Measurements from ENCODE around the gene TSPAN33.

DNA sequence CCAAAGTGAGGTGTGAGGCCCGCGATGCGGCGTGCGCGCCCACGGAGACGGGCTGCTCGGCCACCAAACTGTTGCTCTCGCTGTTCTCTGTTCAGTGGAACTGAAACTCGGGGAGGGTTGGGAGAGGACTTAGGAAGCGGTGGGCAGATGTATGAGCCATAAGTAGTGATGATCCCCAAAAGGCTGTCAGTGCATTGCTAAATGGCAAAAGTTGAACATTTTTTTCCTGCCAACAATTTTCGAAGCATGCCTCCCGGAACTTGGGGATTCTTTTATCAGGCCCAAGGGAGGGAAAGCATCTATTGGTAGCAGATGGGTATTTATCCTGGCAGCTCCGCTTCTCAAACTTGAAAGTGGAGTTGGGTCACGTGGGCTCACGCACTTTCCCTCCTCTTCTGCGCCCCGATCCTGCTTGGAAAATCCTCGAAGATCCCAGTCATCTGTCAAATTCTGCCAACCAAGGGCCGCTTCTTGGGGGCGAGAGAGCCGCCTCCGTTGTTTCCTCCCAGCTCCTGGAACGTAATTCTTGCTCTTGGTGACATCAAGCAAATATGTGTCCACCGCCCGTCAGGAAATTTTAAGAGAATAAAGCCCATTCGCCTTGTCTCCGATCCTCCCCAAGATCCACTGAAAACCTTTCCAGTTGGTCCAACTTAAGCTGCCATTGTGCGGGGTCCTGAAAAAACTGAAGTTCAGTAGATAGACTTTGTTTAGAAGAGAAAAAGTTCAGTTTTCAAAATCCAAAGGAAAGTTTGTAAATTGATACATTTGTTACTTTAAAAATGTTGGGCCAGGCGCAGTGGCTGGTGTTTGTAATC lies 673 bp upstream of the ZNF800 start:
- PRO-cap = no peak
- RAMPAGE, long total RNA = no peak
- RRBS = no CpG with 5 or more reads among the region's 31 CpGs

DNA sequence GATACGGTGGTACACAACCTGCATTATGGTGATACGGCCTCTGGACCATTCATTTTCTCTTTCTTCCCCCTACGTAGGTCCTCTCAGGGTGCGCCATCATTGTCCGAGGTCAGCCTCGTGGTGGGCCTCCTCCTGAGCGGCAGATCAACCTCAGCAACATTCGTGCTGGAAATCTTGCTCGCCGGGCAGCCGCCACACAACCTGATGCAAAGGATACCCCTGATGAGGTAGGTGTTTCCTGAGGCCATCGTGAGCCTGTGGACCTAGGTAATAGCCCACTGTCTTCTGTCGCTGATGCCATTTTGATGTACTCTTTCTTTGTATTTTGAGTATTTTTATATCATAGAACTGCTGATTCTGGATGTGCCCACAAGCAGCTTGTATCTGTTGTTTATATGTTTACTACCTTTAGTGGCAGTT lies 34.6 kb downstream of the SND1 start:
- PRO-cap = no peak
- RAMPAGE, long total RNA = no peak
- RRBS = no CpG with 5 or more reads among the region's 13 CpGs

- PRO-cap = no peak
- RAMPAGE, long total RNA = no peak
- RRBS = no CpG with 5 or more reads among the region's 5 CpGs
These were observed 50.3 kb downstream of the SND1 start for GRCh38 chr7:127702369-127702655.

- PRO-cap = no peak
- RAMPAGE, long total RNA = no peak
- RRBS = no CpG with 5 or more reads among the region's 5 CpGs
These were observed 53.6 kb downstream of the LRRC4 start for GRCh38 chr7:127977305-127978391.

- PRO-cap = no peak
- RAMPAGE, long total RNA = no peak
- RRBS = 3% methylated on average over 1 of the region's 25 CpGs
These were observed 72.4 kb upstream of the LEP start for GRCh38 chr7:128168538-128169270.

GRCh38 chr7:128264994-128265342 lies 23.9 kb downstream of the LEP start:
- PRO-cap = no peak
- RAMPAGE, long total RNA = no peak
- RRBS = no CpG with 5 or more reads among the region's 3 CpGs

GRCh38 chr7:128361493-128362554 lies 18.1 kb upstream of the RBM28 start:
- PRO-cap = no peak
- RAMPAGE, long total RNA = no peak
- RRBS = 2% methylated on average over 37 of the region's 84 CpGs

DNA sequence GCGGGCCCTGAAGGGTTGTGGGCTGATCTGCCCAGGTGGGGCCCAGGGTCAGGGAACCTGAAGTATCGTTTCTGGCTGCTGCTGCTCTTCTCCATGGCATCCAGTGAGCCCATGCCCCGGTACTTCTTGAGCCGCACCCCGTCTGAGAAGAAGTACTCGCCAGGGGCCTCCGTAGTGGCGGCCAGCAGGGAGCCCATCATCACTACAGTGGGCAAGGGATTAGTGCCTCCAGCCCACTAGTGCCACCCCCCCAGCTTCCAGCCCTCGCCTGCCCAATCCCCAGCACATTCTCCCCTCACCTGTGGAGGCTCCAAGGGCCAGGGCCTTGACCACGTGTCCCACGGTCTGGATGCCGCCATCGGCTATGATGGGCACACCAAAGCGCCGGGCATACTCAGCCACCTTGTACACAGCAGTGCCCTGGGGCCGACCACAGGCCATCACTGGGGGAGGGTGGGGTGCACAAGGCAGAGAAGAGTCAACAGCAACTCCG lies 14.9 kb downstream of the IMPDH1 start:
- PRO-cap = no peak
- RAMPAGE, long total RNA = no peak
- RRBS = 66% methylated on average over 1 of the region's 17 CpGs

DNA sequence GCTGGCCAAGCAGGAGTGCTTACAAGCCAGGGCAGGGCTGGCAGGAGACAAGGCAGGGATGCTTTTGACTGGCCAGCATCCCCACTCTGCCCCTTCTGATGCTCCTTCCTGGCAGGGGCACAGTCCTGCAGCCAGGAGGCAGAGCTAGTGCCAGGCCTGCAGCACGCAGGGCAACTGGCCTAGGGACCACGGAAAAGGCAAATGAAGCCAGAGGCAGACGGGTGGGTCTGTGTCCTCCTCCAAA lies 4.9 kb downstream of the IMPDH1 start:
- PRO-cap = no peak
- RAMPAGE, long total RNA = no peak
- RRBS = no CpG with 5 or more reads among the region's 3 CpGs

DNA sequence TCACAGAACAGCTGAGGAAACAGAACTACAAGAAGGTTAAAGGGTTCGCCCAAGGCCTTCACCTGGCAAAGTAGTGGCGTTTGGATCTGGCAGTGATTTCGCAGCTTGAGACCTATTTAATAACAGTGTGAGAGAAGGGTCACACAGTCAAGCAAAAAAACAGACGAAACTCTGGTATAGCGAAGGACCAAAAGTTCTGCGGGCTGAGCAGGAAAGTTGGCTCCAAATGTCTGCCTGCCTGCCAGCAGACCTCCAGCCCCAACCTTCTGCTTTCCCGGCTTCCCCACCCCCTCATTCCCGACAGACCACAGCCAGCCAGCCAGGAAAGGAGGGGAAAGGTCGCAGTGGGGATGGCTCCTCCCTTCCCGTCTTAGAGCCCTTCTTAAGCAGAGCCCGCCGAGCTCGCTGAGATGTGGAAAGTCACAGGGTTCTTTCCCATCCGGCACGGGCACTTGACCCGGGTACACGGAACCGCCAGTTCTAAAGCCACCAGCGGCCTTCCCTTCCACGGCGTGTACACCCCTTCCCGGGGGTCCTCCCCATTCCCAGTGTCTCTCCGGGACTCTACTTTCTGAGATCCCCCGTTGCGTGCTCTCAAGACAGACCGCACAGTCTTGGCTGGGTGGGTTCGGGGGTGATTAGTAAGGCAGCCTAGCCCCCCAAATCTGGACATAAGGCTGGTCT lies 1.3 kb upstream of the HILPDA start:
- PRO-cap = bidirectional peak, plus-strand start at position 389 of the sequence, minus-strand start at position 264 of the sequence
- RAMPAGE, long total RNA = no peak
- RRBS = 47% methylated on average over 7 of the region's 27 CpGs

- PRO-cap = no peak
- RAMPAGE, long total RNA = no peak
- RRBS = no CpG with 5 or more reads among the region's 14 CpGs
These were observed 695 bp downstream of the METTL2B start for GRCh38 chr7:128477183-128477702.

DNA sequence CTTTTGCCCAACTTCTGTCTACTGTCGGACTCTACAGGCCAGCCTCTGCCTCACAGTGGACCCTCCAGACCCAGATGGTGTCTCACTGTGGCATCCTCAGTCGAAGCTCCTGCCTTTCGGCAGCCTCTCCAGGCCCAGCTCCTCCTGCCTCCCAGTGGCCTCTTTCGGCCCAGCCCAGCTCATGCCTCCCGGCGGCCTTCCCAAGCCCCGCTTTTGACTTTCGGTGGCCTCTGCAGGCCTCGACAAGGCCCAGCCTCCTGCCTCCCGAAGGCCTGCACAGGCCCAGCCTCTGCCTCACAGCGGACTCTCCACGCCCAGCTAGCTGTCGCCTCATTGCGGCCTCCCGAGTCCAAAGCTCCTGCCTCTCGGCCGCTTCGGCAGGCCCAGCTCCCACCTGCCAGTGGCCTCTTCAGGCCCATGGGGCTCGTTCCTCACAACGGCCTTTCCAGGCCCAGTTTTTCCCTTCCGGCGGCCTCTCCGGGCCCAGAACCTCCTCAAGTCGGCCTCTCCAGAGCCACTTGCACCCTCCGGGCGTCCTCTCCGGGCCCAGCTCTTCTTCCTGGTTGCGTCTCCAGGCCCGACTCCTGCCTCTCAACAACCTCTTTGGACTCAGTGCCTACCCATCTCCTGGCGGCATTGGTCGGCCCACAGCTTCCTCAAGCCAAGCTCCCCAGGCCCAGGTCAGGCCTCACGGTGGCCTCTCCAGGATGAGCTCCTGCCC lies 19.5 kb upstream of the GARIN1A start:
- PRO-cap = no peak
- RAMPAGE, long total RNA = no peak
- RRBS = no CpG with 5 or more reads among the region's 32 CpGs

DNA sequence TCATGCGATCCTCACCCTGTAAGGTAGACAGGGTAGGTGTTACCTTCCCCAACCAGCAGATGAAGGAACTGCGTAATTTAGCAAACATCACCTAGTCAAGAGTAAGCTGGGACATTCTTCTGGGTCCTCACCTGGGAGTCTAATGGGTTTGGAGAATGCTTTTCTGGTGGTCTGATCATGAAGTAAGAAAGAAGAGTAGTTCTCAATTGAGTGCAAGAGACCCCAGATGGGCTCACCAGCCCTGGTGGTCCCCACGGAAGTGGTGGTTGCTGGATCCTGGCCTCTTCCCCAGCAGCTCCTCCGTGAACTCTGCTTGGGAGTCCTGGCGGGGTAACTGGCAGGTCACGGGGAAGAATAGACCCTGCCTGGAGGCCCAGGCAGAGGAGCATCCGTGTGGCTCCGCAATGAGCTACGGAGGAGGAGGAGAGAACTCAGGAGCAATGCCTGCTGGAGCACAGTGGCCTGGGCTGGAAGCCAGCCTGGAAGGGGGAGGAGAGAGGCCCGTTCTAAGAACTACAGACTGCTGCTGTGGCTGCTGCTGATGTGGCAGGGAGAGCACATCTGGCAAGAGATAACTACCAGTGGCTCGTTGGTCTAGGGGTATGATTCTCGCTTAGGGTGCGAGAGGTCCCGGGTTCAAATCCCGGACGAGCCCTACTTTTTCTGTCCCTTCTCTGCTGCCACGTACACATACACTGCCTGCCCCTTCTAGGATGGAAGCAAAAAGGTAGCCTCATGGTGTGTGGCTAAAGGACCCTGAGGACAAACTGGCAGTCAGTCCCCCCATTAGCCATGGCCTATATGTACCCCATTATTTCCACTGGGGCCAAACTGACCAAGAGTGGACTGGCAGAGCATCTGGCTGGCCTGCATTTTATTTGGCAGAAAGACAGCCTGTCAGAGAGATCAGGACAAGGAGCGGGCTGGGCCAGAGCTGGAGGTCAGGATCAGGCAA lies 7.5 kb upstream of the OPN1SW start:
- PRO-cap = bidirectional peak, plus-strand start at position 578 of the sequence, minus-strand start at position 303 of the sequence
- RAMPAGE, long total RNA = no peak
- RRBS = no CpG with 5 or more reads among the region's 18 CpGs

DNA sequence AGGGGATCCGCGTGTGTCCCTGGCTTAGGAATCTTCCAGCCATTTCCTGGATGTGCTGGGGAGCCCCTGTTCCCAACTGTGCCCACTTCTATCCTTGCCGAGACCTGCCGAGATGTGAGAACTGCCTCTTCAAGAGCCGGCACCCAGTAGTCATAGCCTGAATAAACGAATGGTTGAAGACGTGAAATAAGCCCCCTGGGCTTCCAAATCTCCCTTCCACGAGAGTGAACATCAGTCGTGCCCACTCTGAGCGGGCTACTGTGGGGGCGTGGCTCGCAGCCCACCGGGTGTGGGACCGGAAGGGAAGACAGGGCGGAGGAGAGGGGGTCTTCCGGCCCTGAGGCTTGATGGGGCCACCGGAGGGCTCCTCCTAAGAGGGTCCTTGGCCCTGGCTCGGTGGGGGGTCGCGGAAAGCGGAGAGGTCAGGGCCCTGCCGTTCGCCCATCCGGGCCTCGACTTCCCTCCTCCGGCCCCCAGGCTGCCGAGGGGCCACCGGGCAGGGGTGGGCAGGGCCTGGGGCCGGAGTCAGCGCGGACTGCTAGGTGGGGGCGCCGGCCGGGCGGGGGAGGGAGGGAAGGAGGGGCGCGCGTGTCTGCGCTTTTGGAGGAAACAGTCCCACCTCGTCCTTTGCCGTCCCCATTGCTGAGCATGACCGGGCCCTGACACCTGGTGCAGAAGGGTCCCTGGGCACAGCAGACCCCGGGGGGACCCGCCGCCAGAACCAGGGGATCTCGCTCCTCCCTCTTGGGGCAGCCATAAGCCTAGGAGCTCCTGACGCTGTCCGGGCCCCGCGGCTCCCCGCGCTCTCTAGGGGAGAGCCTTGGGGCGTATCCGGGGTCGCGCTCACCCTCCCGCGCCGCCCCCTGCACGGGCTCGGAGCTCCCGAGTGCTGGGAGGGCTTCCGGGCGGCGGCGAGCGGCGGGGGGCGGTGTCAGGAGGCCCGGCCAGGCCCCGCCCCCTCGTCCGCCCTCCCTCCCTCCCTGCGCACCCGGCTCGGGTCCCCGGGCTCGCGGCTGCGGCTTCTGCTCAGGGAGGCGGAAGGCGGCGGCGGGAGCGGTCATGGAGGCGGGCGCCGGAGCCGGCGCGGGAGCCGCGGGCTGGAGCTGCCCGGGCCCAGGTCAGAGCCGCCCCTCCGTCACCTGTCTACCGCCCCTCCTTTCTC lies 952 bp upstream of the CCDC136 start:
- PRO-cap = bidirectional peak, plus-strand start at position 1,029 of the sequence, minus-strand start at position 888 of the sequence
- RAMPAGE, long total RNA = no peak
- RRBS = 2% methylated on average over 57 of the region's 97 CpGs

DNA sequence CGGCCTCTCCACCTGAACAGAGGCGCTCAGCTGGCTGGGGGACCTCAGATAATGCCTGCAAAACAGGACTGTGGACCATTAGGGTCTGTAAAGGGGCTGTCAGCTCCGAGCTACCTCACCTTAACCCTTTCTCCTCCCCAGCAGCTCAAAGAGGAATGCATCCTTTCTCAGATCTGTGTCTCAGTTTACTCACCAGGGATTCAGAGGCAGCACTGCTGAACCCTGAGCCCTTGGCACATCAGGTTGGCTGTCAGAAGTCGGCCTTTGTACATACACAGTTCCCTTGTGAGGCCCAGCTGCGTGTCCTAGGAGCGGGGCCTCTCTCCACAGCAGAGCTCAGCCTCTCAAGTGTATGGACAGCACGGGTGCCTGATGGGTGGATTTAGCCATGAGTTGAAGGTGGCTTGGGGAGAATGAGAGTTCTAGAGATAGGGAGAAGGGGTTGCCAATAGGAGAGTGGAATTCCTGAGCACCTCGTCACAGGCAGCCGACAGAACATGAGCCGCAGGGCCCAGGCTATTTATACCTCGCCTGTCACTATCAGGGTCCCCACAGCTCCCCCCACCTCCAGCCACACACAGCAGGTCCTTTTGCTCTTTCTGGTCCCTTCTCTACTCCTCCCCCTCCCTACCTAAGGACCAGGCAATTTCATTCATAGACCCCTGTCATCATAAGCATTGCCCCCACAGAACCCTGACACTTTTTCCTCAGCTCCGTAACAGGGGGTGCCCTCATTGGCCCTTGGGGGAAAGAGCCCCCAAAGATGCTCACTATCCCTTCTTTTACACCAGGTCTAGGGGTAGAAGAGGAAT lies 2.1 kb upstream of the FLNC start:
- PRO-cap = no peak
- RAMPAGE, long total RNA = no peak
- RRBS = no CpG with 5 or more reads among the region's 12 CpGs

DNA sequence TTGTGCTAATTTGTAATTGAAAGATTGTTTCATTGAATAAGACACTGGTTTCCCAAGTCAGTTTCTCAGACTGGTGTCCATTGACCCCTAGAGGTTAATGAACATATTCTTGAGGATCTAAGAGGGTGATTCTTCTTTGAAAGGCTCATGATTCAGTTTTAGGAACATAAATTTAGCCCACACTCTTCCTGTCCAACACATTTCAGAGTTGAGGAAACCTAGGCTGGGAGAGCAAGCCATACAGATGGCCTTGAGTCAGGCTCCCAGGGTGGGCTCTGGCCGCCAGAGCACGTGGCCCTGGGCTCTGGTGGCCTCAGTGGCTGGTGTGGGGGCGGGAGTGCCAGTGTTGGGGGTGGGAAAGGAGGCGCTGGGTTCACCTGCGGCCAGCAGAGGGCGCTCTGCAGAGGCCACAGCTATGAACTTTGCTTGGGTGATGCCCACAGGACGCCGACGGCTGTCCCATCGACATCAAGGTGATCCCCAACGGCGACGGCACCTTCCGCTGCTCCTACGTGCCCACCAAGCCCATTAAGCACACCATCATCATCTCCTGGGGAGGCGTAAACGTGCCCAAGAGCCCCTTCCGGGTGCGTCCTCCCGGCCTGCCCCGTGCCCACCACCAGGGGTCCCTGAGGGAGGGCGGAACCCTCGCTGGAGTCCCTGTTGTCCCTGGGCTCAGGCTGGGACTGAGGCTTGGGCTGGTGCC lies 11.7 kb downstream of the FLNC start:
- PRO-cap = no peak
- RAMPAGE, long total RNA = no peak
- RRBS = no CpG with 5 or more reads among the region's 23 CpGs

DNA sequence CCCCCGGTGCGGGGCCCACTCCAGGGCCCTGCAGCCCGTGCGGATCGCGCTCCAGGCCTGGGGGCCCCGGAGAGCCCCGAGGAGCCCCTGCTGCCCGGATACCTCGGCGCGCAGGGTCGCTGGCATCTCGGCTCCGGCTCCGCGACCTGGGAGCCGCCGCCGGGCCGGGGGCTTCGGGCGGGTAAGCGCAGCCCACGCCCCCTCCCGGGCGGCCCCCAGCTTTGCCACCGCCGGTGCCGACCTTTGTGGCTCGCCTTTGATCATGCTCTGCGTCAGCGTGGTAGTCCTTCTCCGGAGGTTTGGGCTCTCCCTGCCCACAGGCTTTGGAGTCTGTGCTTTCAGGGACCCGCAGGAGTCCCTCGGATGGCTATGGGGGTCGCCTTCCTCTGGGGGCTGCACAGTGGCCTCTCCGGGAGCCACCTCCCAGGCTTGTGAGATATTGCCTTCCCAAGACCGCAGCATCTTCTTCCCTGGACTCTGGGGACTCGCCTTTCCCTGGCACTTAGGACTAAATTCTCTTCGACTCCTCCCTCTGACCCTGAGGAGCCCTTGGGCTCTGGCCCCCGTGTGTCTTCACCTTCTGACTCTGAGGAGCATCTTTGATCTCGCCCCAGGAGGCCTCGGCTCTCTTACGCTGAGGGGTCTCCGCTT lies 3.8 kb downstream of the ATP6V1FNB start:
- PRO-cap = no peak
- RAMPAGE, long total RNA = no peak
- RRBS = 8% methylated on average over 28 of the region's 46 CpGs

- PRO-cap = no peak
- RAMPAGE, long total RNA = no peak
- RRBS = 60% methylated on average over 5 of the region's 24 CpGs
These were observed 17.8 kb downstream of the ATP6V1FNB start for GRCh38 chr7:128883578-128884652.

DNA sequence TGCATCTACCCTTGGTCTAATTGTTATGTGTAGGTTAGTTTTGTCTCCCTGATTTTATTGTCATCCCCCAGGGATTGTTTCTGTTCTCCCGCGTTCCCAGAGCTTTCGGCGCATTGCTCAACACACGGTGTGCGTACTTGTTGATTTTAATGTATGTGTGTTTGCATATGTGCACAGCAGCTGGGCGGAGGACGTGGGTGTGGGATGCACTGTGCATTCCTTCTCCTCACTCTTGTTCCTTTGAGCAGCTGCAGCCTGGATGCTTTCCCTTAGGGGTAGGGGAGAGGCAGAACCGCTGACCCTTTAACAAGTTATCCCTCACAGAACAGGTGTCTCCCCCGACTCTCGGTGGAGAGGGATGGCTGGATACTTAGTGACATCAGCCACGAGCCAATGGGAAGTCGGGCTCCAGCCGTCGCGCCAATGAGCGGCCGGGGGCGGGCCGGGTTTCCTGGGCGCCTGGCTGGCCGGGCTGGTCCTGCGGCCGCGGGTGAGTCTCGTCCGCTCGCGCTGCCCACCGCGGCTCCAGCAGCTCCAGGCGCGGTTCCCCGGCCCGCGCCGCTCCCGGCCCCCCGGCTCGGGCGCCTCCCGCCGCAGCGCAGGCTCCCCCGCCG lies at the start of gene TSPAN33:
Gene TSPAN33 (plus strand): TSS at position 452 of the 614 bp plus-strand sequence.
- PRO-cap = no peak
- RAMPAGE, long total RNA = no peak
- RRBS = no CpG with 5 or more reads among the region's 46 CpGs

- PRO-cap = no peak
- RAMPAGE, long total RNA = no peak
- RRBS = no CpG with 5 or more reads among the region's 2 CpGs
These were observed 14.5 kb downstream of the AHCYL2 start for GRCh38 chr7:129239275-129239799.

All from lung (tissue), 4 donors.